Natural killer cell (primary cell): ENCODE results near the gene ADPGK.

- PRO-cap: no peak
Observed at GRCh38 chr15:71679580-71680443, 130.5 kb upstream of the NR2E3 start.

DNA sequence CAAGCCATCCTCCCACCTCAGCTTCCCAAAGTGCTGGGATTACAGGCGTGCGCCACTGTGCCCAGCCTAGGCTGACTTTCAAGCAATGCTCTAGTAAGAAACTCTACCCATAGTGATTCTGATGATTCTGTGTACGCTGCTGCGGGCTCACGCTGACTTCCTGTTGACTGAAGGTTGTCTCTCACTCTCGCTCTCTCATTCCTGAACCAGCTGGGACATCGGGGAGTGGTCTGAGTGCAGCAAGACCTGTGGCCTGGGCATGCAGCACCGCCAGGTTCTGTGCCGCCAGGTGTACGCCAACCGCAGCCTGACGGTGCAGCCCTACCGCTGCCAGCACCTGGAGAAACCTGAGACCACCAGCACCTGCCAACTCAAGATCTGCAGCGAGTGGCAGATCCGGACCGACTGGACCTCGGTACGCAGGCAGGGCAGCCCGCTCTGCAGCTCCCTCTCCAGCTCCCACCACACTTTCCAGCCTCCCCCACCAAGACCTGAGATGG lies 63.7 kb upstream of the NR2E3 start:
- PRO-cap: no peak

GRCh38 chr15:71779588-71780732 lies 30.4 kb upstream of the NR2E3 start:
- PRO-cap: no peak

- PRO-cap: no peak
Observed at GRCh38 chr15:71780733-71781287, 29.5 kb upstream of the NR2E3 start.

GRCh38 chr15:71818279-71818627 lies 7.9 kb downstream of the NR2E3 start:
- PRO-cap: no peak

GRCh38 chr15:71925395-71925750 lies 115.0 kb downstream of the NR2E3 start:
- PRO-cap: no peak

- PRO-cap: no peak
Observed at GRCh38 chr15:72116526-72117034, 1.4 kb downstream of the MYO9A start.

GRCh38 chr15:72117035-72117678 lies 793 bp downstream of the MYO9A start:
- PRO-cap: bidirectional peak, plus-strand start at chr15:72117380, minus-strand start at chr15:72117370

GRCh38 chr15:72370182-72370487 lies 5.7 kb downstream of the HEXA start:
- PRO-cap: no peak

GRCh38 chr15:72511462-72512043 lies 37.4 kb downstream of the ARIH1 start:
- PRO-cap: no peak

- PRO-cap: no peak
Observed at GRCh38 chr15:72564566-72564983, 89.9 kb upstream of the GOLGA6B start.

GRCh38 chr15:72604618-72605304 lies 49.7 kb upstream of the GOLGA6B start:
- PRO-cap: no peak

DNA sequence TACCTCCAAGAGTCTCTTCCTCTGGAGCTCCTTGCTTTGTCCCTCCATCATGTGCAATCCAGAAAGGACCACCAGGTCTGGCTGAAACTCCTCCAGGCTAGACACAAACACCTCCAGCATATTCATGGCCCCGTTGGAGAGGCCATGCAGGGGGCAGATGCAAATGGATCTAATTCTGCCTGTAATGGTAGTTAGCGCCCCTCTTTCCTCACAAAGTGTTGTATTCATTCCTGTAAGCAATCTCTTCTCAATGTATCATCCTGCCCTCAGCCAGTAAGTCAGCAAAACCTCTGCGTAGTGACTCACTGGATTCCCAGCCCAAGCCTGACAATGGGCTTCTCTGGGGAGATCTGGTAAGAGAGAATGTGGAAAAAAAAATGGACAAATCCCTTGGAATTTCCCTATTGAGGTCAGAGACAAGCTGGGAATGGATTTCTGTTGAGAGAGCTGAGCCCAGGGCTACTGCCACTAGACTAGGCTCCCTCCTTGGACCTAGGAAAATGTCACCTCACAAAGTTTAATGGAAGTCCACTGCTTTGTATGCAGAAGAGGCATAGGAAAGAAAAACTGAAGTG lies 25.4 kb downstream of the ADPGK start:
- PRO-cap: no peak

DNA sequence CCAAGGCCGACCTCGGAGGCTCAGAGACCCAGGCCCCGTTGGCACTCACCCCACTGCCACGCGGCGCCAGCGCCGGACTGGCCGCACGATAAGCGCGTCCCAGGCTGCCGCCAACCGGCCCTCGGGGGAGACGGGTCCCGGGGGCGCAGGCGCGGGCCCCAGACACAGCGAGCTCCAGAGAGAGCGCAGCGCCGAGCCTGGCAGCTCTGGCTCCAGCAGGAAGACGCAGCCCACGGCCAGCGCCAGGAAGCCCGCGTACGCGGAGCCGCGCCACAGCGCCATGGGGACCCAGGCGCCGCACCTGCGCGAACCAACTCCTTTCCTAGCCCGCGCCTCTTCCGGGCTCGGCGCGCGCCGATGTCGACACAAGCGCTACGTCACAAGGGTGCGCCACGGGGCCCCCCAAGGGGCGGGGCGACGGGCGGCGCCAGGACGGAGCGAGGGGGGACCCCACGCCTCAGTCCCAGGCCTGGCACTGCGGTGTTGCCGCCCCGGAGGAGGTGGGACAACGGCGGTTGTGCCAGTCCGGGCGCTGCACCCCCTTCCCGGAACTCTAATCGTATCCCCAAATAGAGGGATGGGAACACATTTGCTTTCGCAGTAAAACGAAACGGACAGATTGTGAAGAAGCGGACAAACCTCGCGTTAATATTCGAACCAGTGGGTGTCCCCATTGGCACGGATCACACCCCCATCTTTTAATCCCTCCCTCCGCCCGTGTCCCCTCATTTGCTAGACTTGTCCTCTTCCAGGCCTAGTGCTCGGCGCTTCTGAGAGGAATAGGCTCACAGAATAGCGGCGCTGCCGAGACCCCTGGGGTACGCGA lies at the start of gene ADPGK:
Gene ADPGK (minus strand): TSS at position 349 of the 826 bp plus-strand sequence.
- PRO-cap: bidirectional peak, plus-strand start at position 460 of the sequence, minus-strand start at position 321 of the sequence; bidirectional peak, plus-strand start at position 755 of the sequence, minus-strand start at position 623 of the sequence

- PRO-cap: bidirectional peak, plus-strand start at chr15:72784542, minus-strand start at chr15:72784469
Observed at GRCh38 chr15:72784236-72784761, 741 bp upstream of the ADPGK start.

- PRO-cap: no peak
Observed at GRCh38 chr15:72971373-72971620, 81.0 kb upstream of the NEO1 start.

DNA sequence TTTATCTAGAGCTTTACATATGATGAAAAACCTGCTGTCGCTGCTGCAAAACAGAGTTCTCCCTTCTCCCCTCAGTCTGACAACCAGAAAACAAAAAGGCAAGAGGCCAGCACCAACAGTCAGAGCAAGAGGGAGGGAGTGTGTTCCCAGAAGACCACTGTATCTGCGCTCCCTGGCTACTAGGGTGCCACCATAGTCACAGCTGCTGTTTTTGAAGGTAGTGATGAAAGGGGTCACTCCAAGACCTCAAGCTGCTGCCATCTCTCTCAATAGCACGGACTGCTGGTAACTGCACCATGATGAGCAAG lies 33.0 kb upstream of the NEO1 start:
- PRO-cap: no peak

GRCh38 chr15:73054382-73055189 lies 2.3 kb downstream of the NEO1 start:
- PRO-cap: no peak

- PRO-cap: no peak
Observed at GRCh38 chr15:73181453-73182355, 129.4 kb downstream of the NEO1 start.

DNA sequence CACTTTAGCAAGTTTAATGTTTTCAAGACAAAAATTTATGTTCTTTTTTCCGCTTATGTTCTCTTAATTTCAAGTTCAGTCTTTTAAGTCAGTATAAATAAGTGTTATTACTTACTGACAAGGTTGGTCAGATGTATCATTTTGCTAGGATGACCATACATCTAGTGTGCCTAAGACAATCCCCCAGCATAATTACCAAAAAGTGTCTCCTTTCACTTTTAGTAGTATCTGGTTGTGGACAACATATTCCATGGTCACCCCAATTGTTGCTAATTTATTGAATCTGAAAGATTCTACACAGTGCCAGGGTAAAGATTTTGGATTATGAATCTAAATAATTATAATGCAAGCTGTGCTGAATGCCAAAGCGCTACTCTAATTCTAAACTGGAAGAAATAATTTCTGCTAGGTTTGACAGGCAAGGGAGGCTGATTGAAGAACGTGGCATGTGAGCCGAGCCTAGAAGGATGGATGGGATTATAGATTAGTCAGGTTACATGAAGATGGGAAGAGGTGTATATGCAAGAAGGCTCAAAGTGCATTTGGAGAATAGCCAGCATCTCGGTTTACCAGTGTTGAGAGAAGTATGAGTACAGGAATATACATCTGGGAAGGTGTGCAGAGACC lies 141.3 kb downstream of the NEO1 start:
- PRO-cap: no peak